ENCODE results near the genes FBLL1 and LCP2.

DNA sequence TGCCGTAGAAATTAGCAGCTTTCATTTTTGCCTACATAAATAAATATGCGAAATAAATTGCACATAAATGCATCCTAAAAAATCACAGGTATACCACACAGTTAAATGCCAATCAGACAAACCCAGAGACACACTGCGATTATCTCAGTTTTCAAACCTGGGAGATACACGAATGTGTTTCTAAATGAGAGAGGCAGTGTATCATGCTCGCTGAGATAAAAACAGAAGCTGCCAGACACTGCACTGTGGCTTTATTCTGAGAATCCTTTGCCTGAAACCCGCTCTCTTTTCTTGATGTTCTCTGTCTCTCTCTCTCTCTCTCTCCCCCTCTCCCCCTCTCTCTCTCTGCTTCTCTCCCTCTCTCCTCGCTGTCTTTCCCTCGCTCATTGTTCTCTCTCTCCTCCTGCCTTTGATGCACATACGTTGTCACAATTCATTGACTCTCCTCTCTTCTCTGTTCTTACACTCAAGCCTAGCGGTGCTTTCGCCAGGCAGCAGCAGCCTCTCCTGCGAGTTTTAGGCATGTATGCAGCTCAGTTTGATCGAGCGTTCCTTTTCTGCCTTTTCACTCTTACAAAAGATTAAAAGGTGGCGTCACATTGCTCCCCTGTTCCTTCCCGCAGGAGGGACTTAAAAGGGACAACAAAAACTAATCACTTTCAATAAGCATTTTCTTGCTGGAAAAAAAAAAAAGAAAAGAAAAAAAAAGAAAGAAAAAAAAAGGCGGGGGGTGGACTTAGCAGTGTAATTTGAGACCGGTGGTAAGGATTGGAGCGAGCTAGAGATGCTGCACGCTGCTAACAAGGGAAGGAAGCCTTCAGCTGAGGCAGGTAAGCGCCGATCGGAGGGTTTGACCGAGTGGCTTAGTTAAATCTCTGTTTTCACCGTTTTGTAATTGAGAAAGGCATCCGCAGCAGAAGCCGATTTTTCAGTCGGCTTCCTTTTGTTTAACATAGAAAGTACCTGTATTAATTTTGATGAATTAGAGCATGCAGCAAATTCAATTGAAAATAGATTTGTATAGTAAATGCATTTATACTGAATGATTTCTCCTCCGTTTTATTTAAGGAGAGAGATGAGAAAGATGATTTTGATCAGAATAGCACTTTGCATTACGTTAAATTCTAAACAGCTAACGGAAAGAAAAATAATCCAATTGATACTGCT, 594.8 kb downstream of the TENM2 start:
- RRBS: no CpG with 5 or more reads among the region's 31 CpGs

GRCh38 chr5:167934930-167935316, 356.5 kb upstream of the WWC1 start:
- RRBS: no CpG with 5 or more reads among the region's 7 CpGs

DNA sequence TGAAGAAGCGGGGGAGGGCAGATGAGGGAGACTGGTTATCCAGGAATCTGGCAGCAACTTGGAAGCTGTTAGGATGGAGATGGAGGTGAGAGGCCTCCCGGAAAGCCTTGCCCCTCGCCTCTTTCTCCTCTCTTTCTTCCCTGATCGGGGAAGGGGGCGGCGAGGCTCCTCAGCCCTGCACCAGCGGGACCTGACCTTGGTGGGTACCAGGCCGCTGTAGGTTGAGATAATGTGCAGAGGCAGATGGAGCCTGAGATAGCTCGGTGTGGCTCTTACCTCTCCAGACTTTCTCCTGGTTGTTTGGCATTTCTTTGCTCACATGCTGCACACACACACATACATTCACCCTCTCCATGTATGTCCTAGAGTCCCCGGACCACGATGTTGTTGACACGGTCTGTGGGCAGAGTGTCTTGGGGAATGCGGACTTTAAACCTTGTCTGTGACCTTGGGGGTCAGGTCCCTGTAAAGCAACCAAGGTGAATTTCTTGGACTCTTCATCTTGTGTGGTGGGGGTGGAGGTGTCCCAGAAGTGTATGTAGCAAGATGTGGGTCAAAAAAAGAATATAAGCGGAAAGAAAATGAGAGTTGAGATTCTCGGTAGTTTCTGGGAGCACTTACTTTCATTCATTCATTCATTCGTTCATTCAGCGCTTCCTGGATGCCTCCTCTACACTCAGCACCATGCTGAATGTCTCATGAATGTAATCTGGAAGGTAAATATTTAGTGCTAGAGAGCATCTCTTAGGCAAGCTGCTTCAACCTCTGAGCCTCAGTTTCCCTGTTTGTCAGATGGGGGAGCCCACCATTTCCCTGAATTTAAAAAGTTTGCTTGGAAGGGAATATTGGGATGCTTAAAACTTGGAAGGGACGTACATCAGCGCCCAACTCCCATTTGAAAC, 1.7 kb downstream of the WWC1 start:
- RRBS: no CpG with 5 or more reads among the region's 19 CpGs

- RRBS: no CpG with 5 or more reads among the region's 16 CpGs
Measured at GRCh38 chr5:168314680-168315463, 23.4 kb downstream of the WWC1 start.

DNA sequence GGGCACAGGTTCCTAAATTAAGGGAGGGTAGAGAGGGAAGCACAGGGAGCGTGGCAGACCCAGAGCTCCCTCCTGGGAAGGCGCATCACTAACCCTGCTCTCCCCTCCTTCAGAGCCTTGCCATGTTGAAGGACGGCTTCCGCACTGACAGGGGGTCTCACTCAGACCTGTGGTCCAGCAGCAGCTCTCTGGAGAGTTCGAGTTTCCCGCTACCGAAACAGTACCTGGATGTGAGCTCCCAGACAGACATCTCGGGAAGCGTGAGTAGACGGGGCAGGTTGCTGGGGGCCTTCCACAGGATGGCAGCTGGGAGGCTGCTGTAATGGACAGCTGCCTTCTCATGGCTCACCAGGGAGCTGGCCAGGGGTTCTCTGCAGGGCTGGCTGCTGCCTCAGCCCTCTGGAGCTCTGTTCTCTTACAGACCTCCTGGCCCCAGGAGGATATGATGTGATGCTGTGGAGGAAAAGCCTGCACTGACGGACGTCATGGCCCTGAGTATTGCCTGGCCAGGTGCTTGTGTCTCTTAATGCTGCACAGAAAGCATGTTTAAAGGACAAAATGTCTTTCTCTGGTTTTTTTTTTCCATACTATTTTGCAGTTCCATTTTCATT, 77.8 kb upstream of the RARS1 start:
- RRBS: no CpG with 5 or more reads among the region's 12 CpGs

GRCh38 chr5:168528879-168529474, at the start of gene FBLL1:
TSS of gene FBLL1 (plus strand) at chr5:168529305.
- RRBS: 96% methylated on average over 19 of the region's 41 CpGs

GRCh38 chr5:168707886-168708515, 128.8 kb upstream of the PANK3 start:
- RRBS: no CpG with 5 or more reads among the region's 9 CpGs

- RRBS: no CpG with 5 or more reads among the region's 9 CpGs
Measured at GRCh38 chr5:168789375-168789858, 210.2 kb upstream of the PANK3 start.

DNA sequence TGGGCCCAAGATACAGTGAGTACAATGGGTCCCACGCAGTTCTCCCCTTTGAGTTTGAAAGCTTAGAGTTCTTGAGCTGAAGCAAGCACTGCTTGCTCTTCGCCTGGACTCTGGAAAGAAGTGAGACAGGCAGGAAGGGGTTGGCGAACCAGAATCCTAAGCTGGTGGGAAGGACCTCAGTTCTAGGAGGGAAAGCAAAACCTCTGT, 239.8 kb upstream of the PANK3 start:
- RRBS: no CpG with 5 or more reads among the region's 3 CpGs

- RRBS: no CpG with 5 or more reads among the region's 22 CpGs
Measured at GRCh38 chr5:168844464-168844968, 265.3 kb upstream of the PANK3 start.

DNA sequence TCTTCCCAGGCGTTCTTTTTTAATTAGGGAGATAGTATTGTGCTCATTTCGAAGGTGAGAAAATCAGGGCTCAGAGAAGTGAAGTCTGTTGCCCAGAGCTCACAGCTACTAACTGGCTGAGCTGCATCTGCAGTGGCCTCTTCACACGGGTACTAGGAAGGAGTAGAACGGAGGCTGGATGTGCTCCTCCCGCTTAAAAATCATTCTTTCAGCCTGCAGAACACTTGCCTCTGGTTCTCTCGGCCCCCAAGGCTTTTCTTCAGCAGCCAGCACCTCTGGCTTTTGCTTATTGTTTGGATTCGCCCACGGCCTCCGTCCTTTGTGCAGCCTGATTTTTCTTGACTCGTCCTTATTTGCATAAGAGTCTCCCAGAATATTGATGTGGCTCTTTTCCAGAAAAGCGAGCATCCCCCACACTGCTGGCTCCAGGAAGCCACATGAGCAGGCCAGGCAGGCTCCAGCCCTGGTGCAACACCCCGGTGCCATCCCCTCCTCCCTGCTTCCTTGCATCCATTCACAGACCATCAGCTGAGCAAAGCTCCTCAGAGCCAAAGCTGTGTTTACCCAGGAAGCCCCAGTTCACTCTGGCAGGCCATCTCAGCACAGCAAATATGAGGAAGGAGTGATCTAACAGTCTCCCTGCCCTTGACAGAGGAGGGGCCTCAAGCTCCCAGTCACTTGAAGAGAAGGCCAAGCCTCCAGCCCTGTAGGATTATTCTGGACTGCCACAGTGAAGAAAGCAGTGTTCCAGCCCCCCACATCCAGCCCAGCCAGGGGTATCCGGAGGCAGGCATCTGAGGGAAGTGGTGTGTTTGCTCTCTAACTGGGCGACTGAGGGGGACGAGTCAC, 34.6 kb downstream of the INSYN2B start:
- RRBS: no CpG with 5 or more reads among the region's 15 CpGs

GRCh38 chr5:170270525-170271287, 26.9 kb downstream of the LCP2 start:
- RRBS: no CpG with 5 or more reads among the region's 17 CpGs

GRCh38 chr5:170278348-170279383, 18.9 kb downstream of the LCP2 start:
- RRBS: no CpG with 5 or more reads among the region's 12 CpGs

DNA sequence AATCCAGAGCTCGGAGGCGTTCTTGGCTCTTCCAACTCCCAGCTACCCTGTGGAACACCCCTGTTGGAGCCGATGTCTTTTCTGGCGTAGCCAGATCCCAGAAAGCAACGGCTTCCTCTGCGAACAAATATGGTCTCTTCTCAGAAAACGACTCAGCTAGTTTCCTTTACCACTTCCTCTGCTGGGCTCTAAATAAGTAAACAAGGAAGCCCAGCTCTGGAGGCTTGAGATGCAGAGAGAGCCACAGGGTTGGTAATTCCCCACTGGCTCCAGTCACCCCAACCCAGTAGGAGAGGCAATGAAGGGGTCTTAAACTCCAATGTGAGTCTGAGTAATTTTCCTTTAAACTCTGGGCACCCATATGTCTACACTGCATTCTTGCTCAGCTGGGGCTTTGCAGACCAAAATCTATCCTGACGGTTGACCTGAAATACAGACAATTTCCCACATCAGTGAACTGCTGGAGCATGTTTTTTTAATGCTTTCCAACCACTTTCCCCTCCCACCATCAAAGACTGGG, at the start of gene LCP2:
LCP2 (minus strand) TSS at position 99 of the 520 bp plus-strand sequence.
- RRBS: no CpG with 5 or more reads among the region's 8 CpGs

- RRBS: no CpG with 5 or more reads among the region's 18 CpGs
Measured at GRCh38 chr5:170302713-170303604, 5.4 kb upstream of the LCP2 start.

DNA sequence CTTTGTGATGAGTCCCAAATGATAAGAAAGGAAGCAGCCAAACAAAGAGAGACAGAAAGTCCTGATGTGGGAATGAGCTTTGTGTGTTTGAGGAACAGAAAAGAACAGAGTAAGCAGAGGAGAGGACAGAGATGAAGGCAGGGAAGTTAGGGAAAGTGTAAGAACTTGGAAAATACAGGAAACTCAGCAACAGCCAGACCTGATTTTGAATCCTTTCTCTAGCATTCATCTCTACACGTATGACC, 32.5 kb upstream of the LCP2 start:
- RRBS: no CpG with 5 or more reads among the region's 1 CpG

- RRBS: no CpG with 5 or more reads among the region's 16 CpGs
Measured at GRCh38 chr5:170771467-170771948, 12.0 kb upstream of the GABRP start.

GRCh38 chr5:171520128-171520680, 100.8 kb downstream of the FGF18 start:
- RRBS: 33% methylated on average over 2 of the region's 12 CpGs

GRCh38 chr5:171648327-171648606, 137.3 kb upstream of the SMIM23 start:
- RRBS: no CpG with 5 or more reads among the region's 4 CpGs

DNA sequence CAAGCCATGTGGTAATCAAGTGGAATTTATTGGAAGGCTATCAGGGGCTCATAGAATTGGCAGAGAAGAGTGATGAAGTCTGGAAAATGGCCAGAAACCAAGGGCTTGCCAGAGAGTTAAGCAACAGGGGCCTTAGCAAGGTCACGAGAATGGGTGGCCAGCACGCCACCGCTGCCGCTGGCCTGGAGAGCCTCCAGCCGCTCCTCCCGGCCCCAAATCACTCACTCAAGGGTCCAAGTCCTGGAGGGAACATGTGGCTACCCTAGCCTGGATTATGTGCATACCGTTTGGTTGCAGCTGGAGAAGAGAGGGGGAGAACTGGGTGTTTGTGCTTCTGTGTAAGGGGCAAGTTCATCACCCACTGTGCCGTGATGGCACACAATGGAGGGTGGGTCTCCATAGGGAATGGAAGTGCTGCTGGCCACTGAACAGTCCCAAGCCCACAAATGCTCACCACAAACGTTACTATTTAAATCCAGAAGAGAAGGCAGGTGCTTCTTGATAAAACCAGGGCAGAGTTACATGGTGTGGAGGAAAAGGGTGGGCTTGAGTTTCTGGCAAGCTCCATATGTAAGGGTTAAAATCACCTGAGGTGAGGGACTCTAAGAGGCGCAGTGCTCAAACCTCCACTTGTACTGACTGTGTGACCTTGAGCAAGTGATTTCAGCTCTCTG, 47.9 kb upstream of the SMIM23 start:
- RRBS: no CpG with 5 or more reads among the region's 10 CpGs

All from HCT116 (cell line).